ENCODE data around the genes SPATS1, RUNX2 and RCAN2.

- CAGE, long polyA plus RNA = no peak
- RRBS = no CpG with 5 or more reads among the region's 6 CpGs
Observed at GRCh38 chr6:44004834-44005811, 122.1 kb downstream of the MRPL14 start.

GRCh38 chr6:44056736-44057289 lies 70.4 kb downstream of the MRPL14 start:
- CAGE, long polyA plus RNA = no peak
- RRBS = no CpG with 5 or more reads among the region's 11 CpGs

- CAGE, long polyA plus RNA = no peak
- RRBS = no CpG with 5 or more reads among the region's 3 CpGs
Observed at GRCh38 chr6:44072547-44072901, 54.7 kb downstream of the MRPL14 start.

GRCh38 chr6:44087475-44087696 lies 39.9 kb downstream of the MRPL14 start:
- CAGE, long polyA plus RNA = no peak
- RRBS = no CpG with 5 or more reads among the region's 3 CpGs

GRCh38 chr6:44119535-44120138 lies 7.6 kb downstream of the MRPL14 start:
- CAGE, long polyA plus RNA = no peak
- RRBS = no CpG with 5 or more reads among the region's 5 CpGs

- CAGE, long polyA plus RNA = no peak
- RRBS = no CpG with 5 or more reads among the region's 4 CpGs
Observed at GRCh38 chr6:44132642-44132999, 5.3 kb downstream of the TMEM63B start.

DNA sequence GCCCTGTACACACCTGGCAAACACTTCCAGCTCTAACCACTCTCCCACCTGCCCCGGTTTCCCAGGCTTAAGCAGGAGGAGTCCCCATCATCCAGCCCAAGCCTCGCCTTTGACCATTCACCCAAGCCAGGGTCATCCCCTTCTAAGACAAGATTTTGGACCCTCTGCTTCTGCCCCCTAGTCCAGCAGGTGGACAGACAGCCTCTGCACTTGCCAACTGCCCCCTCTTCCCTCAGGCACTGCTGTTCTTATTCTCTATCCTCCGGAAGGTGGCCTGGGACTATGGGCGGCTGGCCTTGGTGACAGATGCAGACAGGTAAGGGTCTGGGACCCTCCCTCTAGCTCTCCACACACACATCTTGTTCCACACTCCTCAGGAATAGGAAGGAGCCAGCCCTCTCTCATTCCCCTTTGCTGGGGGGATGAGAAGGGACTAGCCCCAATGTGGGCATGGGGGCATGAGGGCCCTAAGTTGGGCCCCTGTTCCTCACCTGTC lies 7.5 kb downstream of the TMEM63B start:
- CAGE, long polyA plus RNA = no peak
- RRBS = no CpG with 5 or more reads among the region's 4 CpGs

DNA sequence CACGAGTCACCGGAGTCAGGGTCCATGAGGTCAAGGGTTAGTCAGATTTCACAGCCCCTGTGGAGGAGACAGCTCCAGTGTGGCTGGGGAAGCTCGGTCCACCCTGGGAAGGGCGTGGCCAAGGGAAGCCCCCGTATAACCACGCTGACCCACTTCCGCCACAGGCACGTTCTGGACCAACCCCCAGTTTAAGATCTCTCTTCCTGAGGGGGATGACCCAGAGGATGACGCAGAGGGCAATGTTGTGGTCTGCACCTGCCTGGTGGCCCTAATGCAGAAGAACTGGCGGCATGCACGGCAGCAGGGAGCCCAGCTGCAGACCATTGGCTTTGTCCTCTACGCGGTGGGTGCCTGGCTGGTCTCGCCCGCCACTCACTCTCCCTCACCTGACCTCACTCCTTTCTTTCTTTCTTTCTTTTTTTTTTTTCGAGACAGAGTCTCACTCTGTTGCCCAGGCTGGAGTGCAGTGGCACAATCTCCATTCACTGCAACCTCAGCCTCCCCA lies 18.5 kb downstream of the CAPN11 start:
- CAGE, long polyA plus RNA = no peak
- RRBS = no CpG with 5 or more reads among the region's 16 CpGs

DNA sequence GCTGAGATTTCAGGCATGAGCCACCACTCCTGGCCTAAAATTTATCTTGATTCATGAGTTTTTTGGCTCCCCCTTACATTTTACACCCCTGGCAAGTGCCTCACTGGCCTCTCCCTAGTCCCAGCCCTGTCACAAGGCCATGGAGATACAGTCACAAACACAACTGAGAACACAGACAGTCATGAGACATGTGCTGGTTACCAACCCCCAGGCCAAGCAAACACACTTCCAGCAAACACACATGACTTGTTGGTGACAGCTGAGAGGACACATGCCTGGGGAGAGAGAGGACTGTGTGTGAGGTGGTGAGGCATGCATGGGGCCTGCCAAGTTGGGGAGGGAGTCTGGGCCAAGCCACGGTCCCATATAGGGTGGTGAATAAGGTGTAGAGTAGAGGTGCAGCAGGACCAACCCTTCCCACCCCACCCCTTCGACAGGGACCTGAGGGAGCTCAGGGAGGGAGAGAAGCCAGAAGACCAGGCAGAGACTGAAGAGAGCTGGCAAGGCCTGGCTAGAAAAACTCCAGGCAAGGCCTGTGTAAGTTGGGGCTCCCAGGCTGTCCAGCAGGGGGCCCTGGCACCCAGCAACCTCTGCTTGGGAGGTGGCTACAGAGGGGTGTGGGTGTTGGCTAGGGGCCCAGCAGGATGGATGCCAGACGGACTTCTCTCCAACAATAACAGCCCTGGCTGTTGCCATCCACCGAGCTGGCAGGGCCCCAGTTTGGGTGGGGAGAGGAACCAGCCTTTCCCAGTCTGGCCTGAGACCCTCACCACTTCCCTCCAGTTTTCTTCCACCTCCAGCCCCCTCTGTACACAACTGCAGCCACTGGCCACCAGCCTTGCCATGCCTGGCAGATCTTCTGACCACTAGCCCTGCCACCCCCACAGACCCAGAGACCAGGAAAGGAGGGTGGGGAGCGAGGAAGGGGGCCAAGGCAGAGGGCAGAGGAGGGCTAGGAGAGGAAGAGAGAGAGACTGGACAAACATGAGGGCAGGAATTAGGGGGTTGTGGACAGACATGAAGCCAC lies 1.9 kb upstream of the SLC29A1 start:
- CAGE, long polyA plus RNA = no peak
- RRBS = no CpG with 5 or more reads among the region's 5 CpGs

GRCh38 chr6:44270908-44271334 lies 671 bp downstream of the TMEM151B start:
- CAGE, long polyA plus RNA = no peak
- RRBS = 3% methylated on average over 23 of the region's 43 CpGs

- CAGE, long polyA plus RNA = no peak
- RRBS = 2% methylated on average over 21 of the region's 85 CpGs
Observed at GRCh38 chr6:44275780-44276461, 5.7 kb downstream of the TMEM151B start.

GRCh38 chr6:44342414-44342924 lies at the start of gene SPATS1:
Gene SPATS1, plus strand, starts transcription at chr6:44342650.
- CAGE, long polyA plus RNA = no peak
- RRBS = 7% methylated on average over 11 of the region's 34 CpGs

DNA sequence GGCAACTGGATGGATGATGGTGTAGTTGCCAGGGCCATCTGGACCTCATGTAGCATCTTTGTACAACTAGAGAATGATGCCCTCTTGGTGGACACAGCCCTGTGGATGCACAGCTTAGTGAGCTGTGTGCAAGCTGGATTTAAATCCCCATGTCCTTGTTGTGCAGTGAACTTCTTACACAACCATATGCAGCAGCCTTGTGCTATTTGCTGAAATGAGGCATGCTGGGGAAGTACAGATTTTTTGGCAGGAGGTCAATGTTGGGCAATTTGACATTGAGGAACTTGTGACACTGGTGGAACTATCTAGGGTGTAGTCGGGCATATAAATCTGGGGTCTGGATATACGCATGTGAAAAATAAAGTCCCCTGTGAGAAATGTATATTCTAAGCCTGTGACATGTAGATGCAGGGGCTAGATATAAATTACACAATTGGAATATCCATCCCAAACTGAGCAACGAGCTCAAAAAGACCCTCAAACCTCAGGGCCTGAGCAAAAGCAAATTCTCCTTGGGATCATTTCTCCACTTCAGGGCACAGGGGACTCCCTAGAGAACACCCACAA lies 5.7 kb upstream of the CDC5L start:
- CAGE, long polyA plus RNA = no peak
- RRBS = no CpG with 5 or more reads among the region's 3 CpGs

DNA sequence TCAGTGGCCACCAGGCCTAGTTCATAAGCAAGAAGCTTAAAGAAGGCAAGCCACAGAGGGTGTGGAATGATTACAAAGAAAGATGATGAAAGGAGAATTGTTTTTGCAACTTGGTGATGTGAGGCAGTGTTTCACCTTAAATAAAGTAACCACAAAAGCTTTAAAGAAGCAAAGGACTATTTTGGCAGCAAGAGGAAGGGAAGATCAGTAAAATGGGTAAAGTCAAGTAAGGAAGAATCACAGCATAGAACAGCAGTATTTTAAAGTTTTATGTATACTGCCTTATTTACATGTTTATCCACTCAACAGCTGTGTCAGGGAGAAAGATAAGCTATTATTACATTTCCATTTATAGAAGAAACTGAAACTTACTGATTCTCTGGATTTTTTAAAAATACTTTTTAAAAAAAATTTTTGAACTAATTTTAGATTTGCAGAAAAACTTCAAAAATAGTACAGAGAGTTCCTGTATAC lies 351.0 kb upstream of the RUNX2 start:
- CAGE, long polyA plus RNA = no peak

- CAGE, long polyA plus RNA = no peak
- RRBS = no CpG with 5 or more reads among the region's 5 CpGs
Observed at GRCh38 chr6:45327869-45328492, at the start of gene RUNX2. Gene RUNX2, plus strand, starts transcription at chr6:45328330.

- CAGE, long polyA plus RNA = no peak
- RRBS = no CpG with 5 or more reads among the region's 20 CpGs
Observed at GRCh38 chr6:45378338-45378719, 595 bp upstream of the SUPT3H start.

- CAGE, long polyA plus RNA = no peak
- RRBS = no CpG with 5 or more reads among the region's 30 CpGs
Observed at GRCh38 chr6:45423977-45424928, 46.5 kb upstream of the SUPT3H start.

- CAGE, long polyA plus RNA = no peak
- RRBS = no CpG with 5 or more reads among the region's 18 CpGs
Observed at GRCh38 chr6:46014349-46014972, 1.2 kb downstream of the CLIC5 start.

DNA sequence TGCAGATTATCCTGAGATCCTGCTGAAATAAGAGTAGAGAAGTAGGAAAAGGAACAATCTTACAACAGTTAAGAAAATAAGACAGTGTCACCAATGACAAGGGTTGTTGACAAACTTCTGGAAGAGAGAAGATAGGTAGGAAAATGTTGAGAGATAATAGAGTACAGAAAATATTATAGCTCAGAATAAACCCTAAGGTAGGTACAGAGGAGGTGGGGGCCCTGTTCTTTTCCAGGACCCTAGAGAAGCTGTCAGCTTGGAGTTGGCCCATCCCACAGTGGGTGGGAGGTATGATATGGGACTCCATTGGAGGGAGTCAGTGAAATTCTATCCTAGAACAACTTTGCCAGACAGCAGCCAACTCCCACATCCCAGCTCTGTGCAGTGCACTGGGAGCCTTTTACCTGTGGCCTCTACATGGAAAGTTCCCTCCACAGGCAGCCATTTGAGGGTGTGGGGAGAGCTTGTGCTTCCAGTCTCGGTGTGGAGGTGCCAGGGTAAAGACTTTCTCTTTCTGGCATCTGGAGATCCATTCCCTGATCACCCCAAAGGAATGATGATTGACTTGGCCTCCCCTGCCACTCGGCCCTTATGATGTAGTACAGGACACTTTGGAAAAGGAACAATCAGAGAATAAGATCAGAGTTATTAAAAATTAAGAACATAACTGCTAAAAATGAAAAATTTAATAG lies 36.8 kb upstream of the CLIC5 start:
- CAGE, long polyA plus RNA = no peak
- RRBS = no CpG with 5 or more reads among the region's 2 CpGs

GRCh38 chr6:46490751-46491779 lies at the start of gene RCAN2:
Gene RCAN2, minus strand, starts transcription at chr6:46491449.
- CAGE, long polyA plus RNA = no peak
- RRBS = 3% methylated on average over 43 of the region's 102 CpGs